SK-MEL-5 (cell line): Measurements from ENCODE around the gene WDR88.

GRCh38 chr19:29623707-29624321 lies 17.7 kb downstream of the POP4 start:
RAMPAGE:
- cytosol, long total RNA, result no peak
- long total RNA, result no peak
- nucleus, long total RNA, result no peak

DNA sequence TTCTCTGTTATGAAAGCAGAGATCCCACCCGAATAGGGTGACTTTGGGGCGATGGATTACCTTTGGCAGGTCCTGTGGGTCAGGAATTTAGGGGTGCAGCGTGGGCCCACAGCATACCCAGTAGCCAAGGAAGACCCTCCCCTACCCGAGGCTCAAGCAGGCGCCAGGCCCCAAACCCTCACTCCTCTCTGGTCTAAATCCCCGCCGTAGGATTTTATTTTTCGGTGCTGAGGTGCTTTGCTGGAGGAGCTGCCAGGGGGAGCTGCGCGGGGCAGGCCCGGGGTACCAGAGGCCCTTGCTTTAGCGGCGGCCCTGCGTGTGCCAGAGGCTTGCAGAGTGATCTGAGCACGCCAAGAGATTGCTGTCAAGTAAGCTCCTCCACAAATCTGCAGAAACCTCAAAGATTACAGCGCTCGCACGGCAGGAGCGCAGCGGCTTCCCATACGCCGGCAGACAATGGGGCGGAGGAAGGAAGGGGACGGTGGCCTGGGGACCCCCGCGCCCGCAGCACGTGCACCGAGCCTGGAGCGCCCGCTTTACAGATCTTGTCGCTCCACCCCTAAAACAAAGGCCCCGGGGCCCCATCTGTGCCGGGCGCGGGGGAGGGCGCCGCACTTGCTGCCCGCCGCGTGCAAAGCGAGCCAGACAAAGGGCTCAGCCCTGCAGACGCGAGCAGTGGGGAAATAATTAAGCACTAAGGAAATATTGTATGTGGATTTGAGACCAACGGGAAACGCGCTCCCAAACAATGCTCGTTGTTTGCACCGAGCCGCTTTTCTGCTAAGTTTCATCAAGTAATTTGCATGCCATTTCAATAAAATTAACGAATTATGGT lies 9.1 kb upstream of the C19orf12 start:
RAMPAGE:
- cytosol, long total RNA, result no peak
- long total RNA, result no peak
- nucleus, long total RNA, result no peak

GRCh38 chr19:29830958-29831641 lies 19.3 kb downstream of the CCNE1 start:
RAMPAGE:
- cytosol, long total RNA, result no peak
- long total RNA, result no peak
- nucleus, long total RNA, result no peak

GRCh38 chr19:29969631-29970188 lies 27.7 kb downstream of the URI1 start:
RAMPAGE:
- cytosol, long total RNA, result no peak
- long total RNA, result no peak
- nucleus, long total RNA, result no peak

DNA sequence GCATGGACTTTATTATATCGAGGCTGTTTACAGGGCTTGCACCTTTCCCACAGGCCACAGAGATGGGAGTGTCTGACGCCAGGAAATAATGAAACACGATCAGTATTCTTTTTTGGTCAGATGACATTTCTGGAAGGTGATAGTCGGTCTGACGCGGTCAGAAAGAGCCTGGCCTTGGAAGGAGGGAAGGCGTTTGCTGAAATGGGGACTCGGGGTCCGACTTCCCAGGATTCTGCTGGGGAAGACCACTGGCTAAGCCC lies 11.8 kb upstream of the ZNF536 start:
RAMPAGE:
- cytosol, long total RNA, result no peak
- long total RNA, result no peak
- nucleus, long total RNA, result no peak

DNA sequence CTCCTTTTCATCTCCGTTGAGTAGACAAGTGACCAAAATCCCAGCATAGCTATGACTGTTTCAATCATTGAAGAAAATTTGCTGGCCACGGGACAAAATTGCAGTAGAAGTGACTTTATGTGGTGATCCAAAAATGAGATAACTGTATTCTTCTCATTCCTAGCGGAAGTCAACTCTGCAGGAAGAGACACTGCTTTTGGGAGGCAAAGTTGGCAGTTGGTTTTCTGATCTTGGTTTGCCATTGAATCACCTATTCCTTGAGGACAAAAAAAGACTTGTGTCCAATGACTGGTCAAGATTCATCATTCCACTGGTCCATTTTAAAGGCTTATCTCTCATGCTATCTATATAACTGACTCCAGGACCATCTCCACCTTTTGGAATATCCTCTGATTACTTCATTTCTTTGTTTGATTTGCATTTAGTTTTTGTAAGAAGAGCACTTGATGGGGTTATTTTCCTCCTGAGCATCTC lies 454.3 kb downstream of the ZNF536 start:
RAMPAGE:
- cytosol, long total RNA, result no peak
- long total RNA, result no peak
- nucleus, long total RNA, result no peak

RAMPAGE:
- cytosol, long total RNA, result no peak
- long total RNA, result no peak
- nucleus, long total RNA, result no peak
Measured at GRCh38 chr19:31344386-31344866, 4.8 kb downstream of the TSHZ3 start.

RAMPAGE:
- cytosol, long total RNA, result no peak
- long total RNA, result no peak
- nucleus, long total RNA, result no peak
Measured at GRCh38 chr19:31348251-31349092, 764 bp downstream of the TSHZ3 start.

GRCh38 chr19:31350559-31351230 lies 1.5 kb upstream of the TSHZ3 start:
RAMPAGE:
- cytosol, long total RNA, result no peak
- long total RNA, result no peak
- nucleus, long total RNA, result no peak

DNA sequence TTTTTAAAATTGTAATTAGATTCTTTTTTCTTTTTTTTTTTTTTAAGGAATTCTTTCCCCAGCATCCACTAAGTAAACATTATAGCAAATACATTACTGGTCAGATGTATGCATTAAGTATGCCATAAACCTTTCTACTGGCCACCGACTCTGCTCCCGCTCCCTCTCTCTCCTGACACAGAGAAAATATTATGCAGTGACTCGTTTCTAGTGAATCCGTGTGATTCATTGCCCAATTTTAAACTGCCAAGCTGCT lies 368.7 kb upstream of the TSHZ3 start:
RAMPAGE:
- cytosol, long total RNA, result no peak
- long total RNA, result no peak
- nucleus, long total RNA, result no peak

DNA sequence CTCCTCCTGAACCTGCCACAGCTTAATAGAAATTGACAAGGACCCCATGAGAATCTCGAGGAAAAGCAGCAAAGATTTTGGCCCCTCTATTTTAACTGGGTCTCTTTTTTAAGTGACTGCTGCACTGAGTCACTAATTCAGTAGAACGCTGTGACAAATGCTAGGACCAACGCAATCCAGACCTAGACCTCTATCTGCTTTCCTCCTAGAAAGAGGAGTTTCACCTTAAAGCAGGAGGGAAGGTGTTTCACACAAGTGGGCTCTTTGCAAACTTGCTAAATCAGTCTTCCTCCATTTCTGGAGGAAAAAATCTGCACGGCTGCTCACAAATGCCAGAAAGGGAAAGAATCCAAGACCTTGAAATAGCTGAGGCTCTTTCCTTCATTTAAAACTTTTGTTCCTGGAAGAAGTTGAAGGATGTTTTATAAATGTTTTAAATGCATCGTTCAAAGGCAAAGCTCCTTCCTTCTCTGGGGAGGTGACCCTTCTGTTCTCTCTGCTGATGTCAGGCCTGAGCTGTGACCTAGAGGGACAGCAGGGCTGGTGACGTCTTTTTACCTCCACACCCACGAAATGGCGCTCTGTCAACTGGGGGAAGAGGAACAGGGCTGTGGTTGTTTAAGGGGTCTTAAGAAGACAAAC lies 376.5 kb upstream of the ZNF507 start:
RAMPAGE:
- cytosol, long total RNA, result no peak
- long total RNA, result no peak
- nucleus, long total RNA, result no peak

GRCh38 chr19:32270105-32270582 lies 75.3 kb upstream of the ZNF507 start:
RAMPAGE:
- cytosol, long total RNA, result no peak
- long total RNA, result no peak
- nucleus, long total RNA, result no peak

DNA sequence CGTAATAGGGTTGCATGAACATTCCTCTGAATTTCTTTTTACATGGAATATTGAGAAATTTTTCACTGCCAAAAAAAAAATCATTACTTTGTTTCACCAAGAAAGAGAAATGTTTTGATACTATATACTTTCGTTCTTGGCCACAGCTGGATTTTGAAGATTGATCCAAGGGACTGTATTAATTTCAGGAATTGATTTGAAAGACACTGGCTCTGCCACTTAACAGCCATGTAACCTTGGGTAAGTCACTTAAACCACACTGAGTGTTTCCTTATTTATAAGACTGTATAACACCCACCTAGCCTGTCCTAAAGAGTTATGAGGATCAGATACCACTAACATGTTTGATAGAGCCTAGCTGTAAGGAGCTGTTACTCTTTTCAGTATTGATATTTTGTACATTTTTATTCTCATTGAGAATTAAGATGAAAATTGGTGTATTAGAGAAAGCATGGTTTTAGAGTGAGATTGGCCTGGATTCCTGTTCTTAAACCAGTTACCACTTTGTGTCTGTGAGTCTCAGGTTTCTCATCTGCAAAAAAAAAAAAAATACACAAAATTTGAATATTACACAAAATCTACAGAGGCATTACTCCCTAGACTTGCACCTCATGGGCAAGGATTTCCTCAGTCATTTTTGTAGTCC lies 1.8 kb downstream of the ZNF507 start:
RAMPAGE:
- cytosol, long total RNA, result no peak
- long total RNA, result no peak
- nucleus, long total RNA, result no peak

RAMPAGE:
- cytosol, long total RNA, result no peak
- long total RNA, result no peak
- nucleus, long total RNA, result no peak
Measured at GRCh38 chr19:32354419-32354939, 9.1 kb downstream of the ZNF507 start.

GRCh38 chr19:32373588-32374256 lies 28.3 kb downstream of the ZNF507 start:
RAMPAGE:
- cytosol, long total RNA, result no peak
- long total RNA, result no peak
- nucleus, long total RNA, result no peak

DNA sequence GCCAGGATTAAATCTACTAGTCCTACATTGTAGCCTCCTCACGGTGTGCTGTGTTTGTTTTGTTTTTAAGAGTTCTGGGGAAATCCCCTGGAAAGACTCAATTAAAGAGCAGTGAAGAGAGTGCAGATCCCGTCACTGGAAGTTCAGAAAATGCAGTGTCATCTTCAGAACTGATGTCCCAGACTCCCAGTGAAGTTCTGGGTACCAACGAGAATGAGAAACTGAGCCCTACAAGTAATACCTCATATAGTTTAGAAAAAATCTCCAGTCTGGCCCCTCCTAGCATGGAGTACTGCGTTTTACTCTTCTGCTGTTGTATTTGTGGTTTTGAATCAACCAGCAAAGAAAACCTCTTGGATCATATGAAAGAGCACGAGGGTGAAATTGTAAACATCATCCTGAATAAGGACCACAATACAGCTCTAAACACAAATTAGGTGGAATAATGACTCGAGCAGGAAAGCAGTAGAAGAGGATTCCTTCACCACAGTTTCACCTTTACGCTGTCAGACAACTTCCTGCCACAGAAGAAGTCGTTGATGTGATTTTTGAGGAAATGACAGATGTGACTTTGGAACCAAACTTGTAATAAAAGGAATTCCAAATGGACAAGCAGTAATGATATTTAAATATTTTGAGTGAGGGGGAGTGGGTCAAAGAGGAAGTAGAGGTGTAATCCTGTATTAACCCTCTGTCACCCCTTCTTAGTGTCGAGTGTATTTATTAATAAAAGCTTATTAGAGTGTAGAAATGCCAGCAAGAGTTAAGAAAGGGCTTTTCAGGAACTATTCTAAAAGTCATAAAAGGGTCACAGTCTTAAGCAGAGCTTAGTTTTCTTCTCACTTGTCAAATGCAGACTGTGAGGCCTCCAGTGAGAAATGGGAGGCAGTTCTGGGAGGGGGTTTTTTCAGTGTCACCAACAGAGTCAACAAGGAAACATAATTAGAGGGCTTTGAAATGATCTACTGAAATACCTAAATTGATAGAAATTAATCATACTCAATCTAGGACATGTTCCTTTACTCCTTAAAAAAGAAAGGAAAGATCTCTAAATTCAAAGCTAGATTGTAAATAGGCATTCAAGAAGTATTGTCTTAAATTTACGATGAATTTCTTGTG lies 22.6 kb upstream of the DPY19L3 start:
RAMPAGE:
- cytosol, long total RNA, result no peak
- long total RNA, result no peak
- nucleus, long total RNA, result no peak

GRCh38 chr19:32384224-32384675 lies 21.3 kb upstream of the DPY19L3 start:
RAMPAGE:
- cytosol, long total RNA, result no peak
- long total RNA, result no peak
- nucleus, long total RNA, result no peak

GRCh38 chr19:32649553-32649888 lies 25.5 kb downstream of the ANKRD27 start:
RAMPAGE:
- cytosol, long total RNA, result no peak
- long total RNA, result no peak
- nucleus, long total RNA, result no peak

GRCh38 chr19:32924216-32924881 lies 47.4 kb downstream of the CEP89 start:
RAMPAGE:
- cytosol, long total RNA, result no peak
- long total RNA, result no peak
- nucleus, long total RNA, result no peak

DNA sequence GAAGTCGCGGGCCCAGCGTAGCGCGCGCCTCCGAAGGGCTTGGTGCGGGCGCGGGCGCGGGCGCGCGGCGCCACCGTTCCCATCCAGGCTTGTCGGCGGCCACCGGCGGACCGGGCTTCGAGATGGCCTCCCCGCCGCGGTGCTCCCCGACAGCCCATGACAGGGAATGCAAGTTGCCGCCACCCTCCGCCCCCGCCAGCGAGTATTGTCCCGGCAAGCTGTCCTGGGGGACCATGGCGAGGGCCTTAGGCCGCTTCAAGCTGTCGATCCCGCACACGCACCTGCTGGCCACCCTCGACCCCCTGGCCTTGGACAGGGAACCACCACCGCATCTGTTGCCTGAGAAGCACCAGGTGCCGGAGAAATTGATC lies at the start of gene WDR88:
Gene WDR88, plus strand, starts transcription at position 67 of the 371 bp plus-strand sequence.
RAMPAGE:
- cytosol, long total RNA, result no peak
- long total RNA, result no peak
- nucleus, long total RNA, result no peak